ENCODE measurements around a stretch of chr3.

GRCh38 chr3:33546693-33547478 is 106.7 kb upstream of the UBP1 start:
- PRO-cap, result no peak

- PRO-cap, result no peak
These were observed 43.4 kb downstream of the PDCD6IP start for GRCh38 chr3:33841676-33842321.

GRCh38 chr3:33843967-33844362 is 45.5 kb downstream of the PDCD6IP start:
- PRO-cap, result no peak

- PRO-cap, result no peak
These were observed 386.0 kb downstream of the PDCD6IP start for GRCh38 chr3:34184395-34184866.

DNA sequence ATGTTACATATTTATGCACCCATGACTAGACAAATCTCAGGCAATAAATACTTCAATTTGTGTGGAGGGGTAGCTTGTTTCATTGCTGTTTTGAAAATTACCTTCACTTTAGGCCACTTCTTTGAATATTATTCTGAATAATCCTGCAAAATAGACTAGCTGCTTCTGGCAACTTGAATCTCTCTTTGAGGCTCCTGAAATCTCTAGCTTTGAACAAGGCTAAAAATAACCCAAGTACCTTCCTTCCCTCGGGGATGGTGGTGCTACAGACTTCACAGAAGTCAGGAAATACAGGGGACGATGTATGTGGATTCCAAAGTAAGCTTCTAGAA is 783.3 kb upstream of the ARPP21 start:
- PRO-cap, result no peak

DNA sequence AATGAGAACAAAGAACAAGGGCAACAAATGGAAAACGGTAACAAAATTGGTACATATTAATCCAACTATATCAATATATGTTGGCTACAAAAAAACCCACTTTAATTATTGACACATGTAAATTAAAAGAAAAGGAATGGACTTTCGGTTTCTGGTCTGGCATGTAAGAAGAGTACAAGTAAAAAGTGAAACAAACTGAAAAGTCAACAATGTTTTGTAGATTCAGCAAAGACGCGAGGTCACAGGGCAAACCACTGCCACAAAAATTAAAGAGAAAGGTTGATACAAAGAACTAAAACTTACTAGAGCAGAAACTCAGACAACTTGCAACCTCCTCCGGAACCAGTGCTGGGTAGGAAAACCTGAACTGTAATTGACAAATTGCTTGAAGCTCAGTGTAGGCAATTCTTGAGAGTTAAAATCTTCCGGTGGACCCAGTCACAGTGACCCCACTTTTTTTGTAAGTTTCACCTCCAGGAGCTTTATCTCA is 110.6 kb upstream of the ARPP21 start:
- PRO-cap, result no peak

GRCh38 chr3:36618327-36618560 is 146.1 kb downstream of the DCLK3 start:
- PRO-cap, result no peak

- PRO-cap, result no peak
These were observed 53.0 kb downstream of the TRANK1 start for GRCh38 chr3:36891583-36892547.

- PRO-cap, result no peak
These were observed 61.7 kb downstream of the MLH1 start for GRCh38 chr3:37054938-37055442.

- PRO-cap, result no peak
These were observed 63.7 kb downstream of the MLH1 start for GRCh38 chr3:37056797-37057665.

DNA sequence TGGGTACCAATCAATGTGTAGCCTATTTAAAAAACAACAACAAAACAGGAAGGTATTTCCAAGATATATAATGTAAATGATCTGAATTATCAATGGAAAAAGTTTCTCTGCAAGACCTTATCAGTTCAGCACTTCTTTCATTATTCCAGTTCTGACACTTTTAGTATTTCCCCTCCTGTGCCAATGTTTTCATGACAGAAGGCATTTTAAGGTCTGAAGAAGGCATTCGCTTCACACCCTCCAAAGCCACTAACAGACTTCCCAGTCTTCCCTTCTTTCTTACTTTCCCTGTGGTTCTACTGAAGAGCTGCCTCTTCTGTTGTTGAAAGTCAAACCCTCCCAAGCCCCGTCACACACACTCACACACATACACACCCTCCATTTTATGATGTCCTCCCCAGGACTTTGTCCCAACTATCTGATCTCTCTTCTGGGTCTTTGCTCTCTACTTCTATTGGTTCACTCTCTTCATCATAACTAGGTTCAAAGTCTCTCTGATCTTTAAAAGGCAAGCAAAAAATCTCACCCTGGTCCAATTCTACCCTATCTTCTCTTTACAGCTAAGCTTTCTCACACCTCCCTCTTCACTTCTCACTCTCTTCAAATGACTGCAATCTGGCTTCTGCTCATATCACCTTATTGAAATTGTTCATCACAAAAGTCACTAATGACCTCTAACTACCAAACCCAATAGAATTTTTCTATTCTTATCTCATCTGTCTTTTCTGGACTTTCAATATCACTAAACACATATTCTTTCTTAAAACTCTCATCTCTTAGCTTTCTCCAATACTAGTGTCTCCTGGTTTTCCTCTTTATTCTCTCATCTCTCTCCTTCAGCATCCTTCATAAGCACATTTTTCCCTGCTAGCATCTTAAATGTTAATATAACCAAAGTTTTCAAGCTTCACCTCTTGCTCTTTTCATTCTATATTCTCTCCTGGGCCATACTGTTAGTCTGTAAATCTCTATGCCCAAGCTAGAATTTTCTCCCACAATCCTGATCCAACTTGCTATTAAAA is 34.8 kb downstream of the LRRFIP2 start:
- PRO-cap, result no peak

- PRO-cap, result no peak
These were observed 11.3 kb downstream of the LRRFIP2 start for GRCh38 chr3:37162573-37163927.

- PRO-cap, result no peak
These were observed 6.7 kb upstream of the LRRFIP2 start for GRCh38 chr3:37180900-37181602.

DNA sequence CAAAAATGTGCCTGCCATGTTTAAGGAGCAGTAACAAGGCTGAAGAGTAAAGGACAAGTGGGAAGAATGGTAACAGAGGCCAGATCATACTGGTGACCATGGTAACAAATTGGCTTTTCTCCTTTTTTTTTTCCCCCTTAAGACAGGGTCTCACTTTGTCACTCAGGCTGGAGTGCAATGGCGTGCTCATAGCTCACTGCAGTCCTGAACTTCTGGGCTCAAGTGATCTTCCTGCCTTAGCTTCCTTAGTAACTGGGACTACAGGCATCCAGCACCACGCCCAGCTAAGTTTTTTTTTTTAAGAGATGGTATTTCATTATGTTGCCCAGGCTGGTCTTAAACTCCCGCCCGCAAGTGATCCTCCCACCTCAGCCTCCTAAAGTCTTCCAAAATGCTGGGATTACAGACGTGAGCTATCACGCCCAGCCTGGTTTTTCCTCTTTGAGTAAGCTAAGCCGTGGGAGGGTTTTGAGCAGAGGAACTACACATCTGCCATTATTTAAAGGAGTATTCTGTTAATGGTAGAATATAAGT is 7.3 kb upstream of the LRRFIP2 start:
- PRO-cap, result no peak

- PRO-cap, result no peak
These were observed 21.8 kb upstream of the GOLGA4 start for GRCh38 chr3:37221181-37221803.

GRCh38 chr3:37580204-37580937 is 128.4 kb downstream of the ITGA9 start:
- PRO-cap, result no peak

DNA sequence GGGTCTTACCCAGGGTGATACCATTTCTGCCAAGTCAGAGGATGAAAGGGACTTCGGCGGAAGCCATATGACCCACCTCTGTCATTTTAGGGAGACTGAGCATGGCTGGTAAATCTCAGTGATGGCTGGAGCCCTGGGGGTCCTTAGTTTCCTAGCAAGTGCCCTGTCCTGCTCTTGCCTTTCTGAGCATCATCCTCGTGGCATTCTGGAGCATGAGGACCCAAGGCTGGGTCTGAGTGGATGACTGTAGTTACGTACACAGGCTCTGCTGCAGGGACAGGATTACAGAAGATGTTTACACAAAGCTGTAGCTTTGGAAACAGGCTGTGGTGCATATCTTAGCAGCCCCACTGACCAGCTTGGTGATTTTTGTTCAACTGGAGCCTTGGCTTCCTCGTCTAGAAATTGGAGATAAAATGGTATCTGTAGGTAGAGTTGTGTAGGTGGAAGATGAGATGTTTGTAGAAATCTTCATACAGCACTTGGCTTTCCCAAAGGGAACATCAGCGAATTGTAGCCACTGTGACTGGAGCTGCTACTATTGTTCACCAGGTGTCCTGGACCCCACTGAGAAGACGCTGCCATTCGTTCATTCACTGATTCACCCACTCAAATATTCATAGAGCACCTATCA is 136.9 kb downstream of the ITGA9 start:
- PRO-cap, result no peak

GRCh38 chr3:37694338-37694778 is 167.3 kb upstream of the CTDSPL start:
- PRO-cap, result no peak

DNA sequence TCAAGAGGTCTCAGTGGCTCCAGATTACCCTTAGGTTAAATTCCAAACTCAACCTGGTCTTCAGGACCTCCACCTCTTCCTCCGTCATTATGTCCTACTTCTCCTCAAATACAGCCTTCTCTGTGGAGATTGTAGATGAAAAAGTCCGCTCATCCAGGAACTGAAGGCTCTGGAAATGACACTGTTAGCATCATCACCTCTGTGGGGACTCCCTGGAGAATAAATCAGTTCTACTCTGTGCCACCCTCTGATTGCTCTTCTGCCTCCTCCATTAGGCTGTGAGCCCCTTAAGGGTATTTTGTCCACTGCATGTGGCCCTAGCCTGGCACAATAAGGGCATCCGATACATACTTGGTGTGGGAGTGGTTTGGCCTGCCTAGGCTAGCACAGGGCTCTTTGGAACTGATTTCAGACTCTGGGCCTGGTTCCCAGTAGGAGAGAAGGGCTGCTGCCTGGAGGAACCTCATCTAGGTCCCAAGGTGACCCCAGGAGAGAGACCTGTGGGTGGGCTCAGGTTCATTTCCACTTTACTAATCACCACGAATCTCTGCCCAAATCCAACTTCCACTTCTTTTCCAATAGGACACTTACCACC is 5.4 kb upstream of the CTDSPL start:
- PRO-cap, result no peak

DNA sequence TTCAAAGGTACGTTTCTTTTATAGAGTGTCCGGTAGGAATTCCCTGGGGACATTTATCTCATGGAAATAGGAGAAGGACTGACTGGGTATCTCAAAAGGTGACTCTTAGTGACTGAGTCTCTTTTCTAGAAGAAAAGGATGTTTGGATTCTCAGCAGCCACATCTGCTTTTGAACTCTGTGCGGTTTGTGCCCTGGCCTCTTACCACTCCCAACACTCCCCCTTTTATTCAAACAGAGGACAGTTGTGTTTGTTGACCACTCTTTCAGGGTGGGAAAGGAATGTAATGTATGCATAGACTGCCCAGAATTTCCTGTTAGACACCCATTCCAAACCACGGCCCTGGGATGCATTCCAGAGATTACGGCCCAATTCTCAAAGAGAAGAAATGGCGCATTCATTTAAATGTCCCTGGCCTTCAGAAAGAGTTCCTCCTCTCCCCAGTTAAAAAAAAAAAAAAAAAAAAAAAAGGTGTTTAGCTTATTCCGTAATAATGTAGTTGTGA is 54.3 kb upstream of the VILL start:
- PRO-cap, result no peak